ENCODE results near the gene NDUFC2.

- RRBS: 4% methylated on average over 9 of the region's 75 CpGs
These were observed 29.8 kb upstream of the WNT11 start for GRCh38 chr11:76235670-76236924.

DNA sequence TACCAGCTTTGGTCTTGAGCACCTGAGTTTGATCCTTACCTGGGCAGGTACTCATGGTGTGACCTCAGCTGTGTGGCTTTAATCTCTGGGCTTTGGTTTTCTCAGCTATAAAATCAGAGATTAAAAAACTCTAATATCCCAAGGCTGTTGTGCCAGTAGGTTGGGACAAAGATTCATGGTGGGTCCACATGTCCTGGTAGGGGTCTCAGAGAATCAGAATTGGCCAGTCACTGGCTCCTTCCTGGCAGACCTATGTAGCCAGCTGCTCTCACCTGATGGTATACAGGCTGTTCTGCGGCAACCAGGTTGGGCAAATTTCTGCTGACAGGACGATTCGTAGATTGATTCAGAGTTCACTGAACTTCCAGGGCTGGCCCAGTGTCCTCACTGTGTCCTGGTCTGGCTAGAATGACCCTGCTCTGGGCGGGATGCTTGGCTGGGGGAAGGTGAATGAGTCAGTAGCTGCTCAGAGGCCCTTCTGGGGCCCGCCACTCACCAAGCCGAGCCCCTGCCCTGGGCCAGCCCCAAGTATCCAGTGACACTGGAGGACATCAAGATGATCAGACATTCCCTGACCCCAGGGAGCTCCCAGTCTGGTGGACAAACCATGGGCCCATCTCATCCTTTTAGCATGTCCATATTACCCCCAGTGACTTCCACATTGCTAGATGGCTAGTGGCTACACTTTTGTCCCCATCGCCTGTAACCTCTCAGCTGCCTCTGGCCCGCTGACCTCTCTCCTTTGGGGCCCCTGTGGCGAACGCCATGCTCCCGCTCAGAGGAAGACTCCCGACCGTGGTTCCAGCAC lies 62.9 kb upstream of the WNT11 start:
- RRBS: no CpG with 5 or more reads among the region's 13 CpGs

- RRBS: no CpG with 5 or more reads among the region's 10 CpGs
These were observed 59.6 kb downstream of the LRRC32 start for GRCh38 chr11:76610661-76611545.

GRCh38 chr11:76700102-76700838 lies 29.7 kb upstream of the LRRC32 start:
- RRBS: no CpG with 5 or more reads among the region's 14 CpGs

DNA sequence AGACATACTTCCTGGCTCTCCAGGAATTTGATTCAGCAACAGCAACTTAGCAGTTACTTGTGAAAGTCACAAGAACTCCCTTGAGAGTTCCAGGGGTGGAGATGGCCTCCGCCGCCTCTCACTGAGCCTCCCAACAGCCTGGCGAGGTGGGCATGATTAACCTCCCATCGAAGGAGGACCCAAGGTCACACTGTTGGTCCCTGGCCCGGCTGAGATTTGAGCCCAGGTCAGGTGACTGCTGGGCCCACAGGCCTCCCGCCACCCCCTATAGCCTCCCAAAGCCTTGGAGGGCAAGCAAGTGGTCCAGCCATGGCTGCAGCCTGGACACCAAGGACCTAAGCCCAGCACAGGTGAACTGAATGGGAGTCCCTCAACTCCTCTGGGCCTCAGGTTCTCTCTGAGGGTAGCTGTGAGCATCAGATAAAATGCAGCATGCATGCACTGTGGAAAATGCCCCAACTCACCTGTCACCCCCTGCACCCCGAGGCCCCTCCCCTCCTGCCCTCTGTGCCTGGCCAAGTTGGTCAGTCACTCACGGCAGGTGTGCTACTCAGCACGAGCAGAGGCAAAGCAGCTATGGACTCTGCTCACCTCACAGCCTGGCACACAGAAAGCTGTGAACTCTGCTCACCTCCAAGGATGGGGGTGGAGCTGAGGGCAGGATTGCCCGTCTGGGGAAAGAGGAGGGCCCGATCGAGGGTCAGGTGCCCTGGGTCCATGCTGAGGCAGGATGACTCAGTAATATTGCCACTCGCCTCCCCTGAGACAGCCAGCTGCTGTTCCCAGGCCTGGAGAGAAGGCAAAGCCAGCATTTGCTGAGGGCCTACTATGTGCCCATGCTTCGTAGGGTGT lies 13.8 kb upstream of the TSKU start:
- RRBS: no CpG with 5 or more reads among the region's 14 CpGs

DNA sequence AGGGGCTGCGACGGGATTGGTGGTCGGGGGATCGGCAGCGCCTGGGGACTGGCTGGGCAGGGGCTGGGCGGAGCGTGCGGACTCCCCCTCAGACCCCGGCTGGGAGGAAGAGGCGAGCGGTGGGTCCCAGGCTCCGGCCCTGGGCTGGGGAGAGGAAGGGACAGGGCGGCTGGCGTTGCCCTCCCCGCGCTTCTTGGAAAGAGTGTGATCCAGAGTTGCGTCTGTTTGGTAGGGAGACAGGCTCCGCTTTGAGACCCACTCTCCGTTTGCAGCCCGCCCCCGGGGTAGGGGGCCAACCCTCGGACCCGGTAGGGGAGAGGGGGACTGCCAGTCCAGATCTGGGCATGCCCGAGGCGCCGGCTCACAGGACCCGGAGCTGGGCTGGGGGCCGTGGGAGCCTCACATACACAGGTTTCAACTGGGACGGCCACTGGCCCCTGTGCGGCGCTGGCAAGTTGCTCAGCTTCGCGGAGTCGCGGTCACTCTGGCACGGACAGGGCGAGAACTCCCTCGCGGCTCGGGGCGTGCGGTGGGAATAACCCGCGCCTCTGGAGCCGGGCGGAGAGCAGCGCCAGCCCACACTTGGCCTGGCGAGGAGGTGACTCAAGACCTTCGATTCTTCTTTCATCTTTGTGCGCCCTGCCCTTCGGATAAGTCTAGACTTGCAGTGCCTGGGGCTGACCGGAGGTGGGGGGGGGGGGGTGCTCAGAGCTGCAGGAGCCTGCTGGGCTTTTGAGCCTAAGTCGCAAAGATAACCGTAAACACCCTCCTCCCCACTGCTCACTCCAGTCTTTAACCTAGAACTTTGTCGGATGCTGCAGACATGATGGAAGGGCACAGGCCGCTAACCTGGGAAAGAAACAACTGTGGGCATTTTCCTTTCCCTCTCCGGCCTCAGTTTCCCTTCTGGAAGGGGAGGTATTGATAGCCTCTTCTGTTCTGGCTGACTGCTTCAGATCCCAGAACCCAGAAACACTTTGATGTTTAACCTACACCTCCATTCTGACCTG lies 1.2 kb downstream of the TSKU start:
- RRBS: 5% methylated on average over 4 of the region's 57 CpGs

GRCh38 chr11:76938407-76939053 lies 77.8 kb downstream of the ACER3 start:
- RRBS: no CpG with 5 or more reads among the region's 5 CpGs

DNA sequence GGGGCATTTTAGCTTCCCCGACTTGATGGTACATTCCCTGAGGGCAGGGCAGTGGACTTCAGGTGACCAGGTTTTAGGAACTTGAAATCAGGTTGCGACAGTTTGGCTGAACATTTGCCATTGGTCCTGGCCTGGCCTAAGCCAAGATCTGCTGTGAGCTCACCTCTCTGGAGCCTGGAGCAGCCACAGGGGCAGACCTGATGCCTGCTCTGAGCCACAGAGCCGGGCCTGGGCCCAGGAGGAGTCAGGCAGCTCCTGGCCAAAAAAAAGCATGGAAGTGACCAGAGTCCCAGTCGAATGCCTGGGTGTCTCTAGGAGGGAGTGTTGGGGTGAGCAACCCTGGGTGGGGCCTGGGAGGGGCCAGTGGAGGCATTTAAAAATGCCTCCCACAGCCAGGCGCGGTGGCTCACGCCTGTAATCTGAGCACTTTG lies 6.1 kb upstream of the OMP start:
- RRBS: no CpG with 5 or more reads among the region's 7 CpGs

- RRBS: no CpG with 5 or more reads among the region's 1 CpG
These were observed 15.3 kb downstream of the CLNS1A start for GRCh38 chr11:77622255-77622716.

DNA sequence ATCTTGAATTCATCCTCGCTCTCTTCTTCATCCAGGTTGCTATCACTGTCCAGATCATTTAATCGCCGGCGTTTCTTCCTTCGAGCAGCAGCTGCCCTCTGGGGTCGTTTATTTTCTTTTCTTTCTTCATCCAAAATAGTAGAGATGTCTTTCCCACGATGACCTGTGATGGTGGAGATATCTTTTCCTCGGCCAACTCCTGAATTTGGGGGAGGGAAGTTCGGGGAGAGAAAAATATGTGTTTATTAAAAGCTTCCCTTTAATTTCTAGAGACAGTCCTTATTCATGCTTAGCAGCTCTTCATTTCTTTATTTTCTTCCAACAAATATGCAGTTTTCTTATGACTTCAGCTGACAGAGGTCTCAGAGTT lies 39.2 kb upstream of the CLNS1A start:
- RRBS: no CpG with 5 or more reads among the region's 9 CpGs

DNA sequence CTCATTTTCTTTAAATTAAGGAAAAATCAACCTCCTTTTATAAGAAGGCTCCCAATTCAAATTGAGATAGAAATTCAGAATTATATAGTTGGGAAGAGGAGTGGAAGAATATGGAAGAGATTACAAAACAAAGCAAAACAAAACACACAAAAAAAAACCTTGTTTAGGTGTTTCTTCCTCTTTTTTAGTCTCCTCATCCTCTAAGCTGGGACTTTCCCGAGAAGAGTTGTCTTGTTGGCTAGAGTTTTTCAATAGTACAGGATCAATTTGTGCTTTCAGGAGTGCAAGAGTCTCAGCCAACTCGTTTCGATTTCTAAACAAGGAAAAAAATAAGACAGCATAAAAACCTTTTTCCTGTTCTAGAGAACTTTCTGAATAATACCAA lies 87.8 kb upstream of the CLNS1A start:
- RRBS: no CpG with 5 or more reads among the region's 3 CpGs

- RRBS: no CpG with 5 or more reads among the region's 5 CpGs
These were observed 79.8 kb downstream of the RSF1 start for GRCh38 chr11:77740658-77741112.

- RRBS: no CpG with 5 or more reads among the region's 5 CpGs
These were observed 14.0 kb upstream of the KCTD14 start for GRCh38 chr11:78036860-78037625.

DNA sequence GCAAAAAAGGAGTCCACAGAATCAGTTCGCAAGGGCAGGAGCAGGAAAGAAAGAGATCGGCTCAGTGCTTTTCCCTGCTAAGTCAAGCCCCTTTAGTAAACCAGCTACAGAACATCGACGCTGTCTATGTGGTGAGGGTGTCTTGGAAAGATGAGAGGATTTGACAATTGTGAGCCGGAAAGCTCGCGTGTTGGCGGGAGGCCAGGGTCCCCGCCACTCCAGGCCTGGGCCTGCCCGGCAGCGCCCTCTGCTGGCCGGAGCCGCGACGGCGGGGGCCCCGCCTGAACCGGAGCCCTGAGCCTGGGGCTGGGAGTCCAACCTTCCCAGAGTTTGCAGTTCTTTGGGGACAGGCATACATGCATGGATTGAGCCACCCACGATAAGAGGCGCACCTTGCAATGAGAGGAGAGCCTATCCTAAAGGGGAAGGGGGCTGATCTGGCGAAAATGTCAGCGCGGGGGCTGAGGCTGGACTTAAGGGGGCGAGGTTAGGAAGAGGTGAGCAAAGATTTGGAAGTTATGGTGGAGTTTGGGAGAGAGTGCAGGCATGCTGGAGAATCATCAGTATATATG lies 17.4 kb upstream of the THRSP start:
- RRBS: 2% methylated on average over 6 of the region's 24 CpGs

DNA sequence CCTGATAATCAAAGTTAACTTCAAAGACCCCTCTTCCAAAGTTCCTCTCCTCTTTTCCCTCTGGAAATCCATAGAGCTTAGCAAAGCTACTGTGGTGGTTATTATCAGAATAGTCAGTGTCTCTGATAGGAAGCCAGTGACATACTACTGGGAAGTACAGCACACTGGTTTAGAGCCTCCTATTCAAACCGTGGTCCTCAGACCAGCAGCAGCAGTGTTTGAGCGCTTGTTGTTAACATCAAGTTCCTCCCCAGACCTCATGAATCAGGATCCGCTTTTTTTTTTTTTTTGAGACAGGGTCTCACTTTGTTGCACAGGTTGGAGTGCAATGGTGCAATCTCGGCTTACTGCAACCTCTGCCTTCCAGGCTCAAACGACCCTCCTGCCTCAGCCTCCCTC lies 1.2 kb downstream of the NDUFC2 start:
- RRBS: no CpG with 5 or more reads among the region's 5 CpGs

DNA sequence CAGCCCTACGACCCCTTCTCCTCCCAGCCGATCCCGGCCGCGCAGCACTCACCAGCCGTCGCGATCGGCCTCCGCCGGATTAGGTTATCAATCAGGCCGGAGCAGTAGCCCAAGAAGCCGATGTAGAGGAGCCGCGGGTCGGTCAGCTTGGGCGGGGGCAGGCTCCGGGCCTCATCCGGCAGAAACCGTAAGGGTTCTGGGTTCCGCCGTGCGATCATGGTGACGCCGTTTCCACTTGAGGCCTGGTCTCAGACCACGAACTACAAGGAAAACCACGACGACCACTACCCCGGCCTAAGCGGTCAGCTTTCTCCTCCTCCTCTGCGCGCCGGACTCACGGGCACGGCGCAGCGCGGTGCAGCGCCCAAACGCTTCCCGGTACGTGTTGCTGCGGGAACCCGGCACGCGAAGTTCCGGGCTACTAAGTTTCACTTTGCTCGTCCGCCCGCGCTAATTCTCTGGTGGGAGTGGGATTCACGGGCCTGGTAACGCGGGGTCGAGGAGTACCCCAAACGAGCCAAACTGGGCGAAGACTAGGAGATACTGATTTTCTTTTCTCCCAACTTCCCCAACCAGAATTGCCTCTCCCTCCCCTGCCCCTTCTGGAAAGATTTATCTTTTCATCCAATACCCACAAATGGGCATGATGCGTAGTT lies at the start of gene NDUFC2:
Gene NDUFC2 (minus strand): TSS at position 336 of the 656 bp plus-strand sequence.
- RRBS: 1% methylated on average over 34 of the region's 58 CpGs

DNA sequence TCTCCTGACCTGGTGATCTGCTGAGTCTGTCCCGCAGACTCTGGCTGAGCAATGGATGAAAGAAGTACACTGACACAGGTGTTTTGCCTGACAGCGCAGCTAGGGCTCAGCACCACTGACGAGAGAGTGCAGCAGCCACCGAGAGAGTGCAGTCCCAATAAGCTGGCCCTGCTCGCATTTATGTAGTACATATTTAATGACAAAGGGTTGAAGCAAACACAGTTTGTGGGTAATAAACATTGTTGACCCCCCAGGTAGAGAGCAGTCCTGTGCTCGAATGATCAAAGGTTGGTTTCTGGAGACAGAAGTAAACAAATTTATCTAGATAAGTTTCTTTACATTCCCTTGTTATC lies 10.8 kb upstream of the NDUFC2 start:
- RRBS: no CpG with 5 or more reads among the region's 6 CpGs

- RRBS: no CpG with 5 or more reads among the region's 23 CpGs
These were observed 19.5 kb downstream of the KCTD21 start for GRCh38 chr11:78168532-78169740.

DNA sequence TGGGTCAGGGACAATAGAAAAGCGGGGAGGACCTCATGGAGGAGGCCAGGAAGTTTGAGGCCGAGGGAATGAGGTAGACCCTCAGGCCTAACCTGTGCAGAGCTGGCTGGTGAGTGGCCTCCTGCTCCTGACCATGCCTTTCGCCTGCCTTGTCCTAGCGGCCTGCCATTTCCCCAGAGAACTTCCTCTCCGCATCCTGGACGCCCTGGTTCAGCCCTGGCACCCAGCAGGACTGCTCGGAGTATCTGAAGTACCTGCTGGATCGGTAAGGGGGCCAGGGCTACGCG lies 19.9 kb downstream of the USP35 start:
- RRBS: no CpG with 5 or more reads among the region's 10 CpGs

DNA sequence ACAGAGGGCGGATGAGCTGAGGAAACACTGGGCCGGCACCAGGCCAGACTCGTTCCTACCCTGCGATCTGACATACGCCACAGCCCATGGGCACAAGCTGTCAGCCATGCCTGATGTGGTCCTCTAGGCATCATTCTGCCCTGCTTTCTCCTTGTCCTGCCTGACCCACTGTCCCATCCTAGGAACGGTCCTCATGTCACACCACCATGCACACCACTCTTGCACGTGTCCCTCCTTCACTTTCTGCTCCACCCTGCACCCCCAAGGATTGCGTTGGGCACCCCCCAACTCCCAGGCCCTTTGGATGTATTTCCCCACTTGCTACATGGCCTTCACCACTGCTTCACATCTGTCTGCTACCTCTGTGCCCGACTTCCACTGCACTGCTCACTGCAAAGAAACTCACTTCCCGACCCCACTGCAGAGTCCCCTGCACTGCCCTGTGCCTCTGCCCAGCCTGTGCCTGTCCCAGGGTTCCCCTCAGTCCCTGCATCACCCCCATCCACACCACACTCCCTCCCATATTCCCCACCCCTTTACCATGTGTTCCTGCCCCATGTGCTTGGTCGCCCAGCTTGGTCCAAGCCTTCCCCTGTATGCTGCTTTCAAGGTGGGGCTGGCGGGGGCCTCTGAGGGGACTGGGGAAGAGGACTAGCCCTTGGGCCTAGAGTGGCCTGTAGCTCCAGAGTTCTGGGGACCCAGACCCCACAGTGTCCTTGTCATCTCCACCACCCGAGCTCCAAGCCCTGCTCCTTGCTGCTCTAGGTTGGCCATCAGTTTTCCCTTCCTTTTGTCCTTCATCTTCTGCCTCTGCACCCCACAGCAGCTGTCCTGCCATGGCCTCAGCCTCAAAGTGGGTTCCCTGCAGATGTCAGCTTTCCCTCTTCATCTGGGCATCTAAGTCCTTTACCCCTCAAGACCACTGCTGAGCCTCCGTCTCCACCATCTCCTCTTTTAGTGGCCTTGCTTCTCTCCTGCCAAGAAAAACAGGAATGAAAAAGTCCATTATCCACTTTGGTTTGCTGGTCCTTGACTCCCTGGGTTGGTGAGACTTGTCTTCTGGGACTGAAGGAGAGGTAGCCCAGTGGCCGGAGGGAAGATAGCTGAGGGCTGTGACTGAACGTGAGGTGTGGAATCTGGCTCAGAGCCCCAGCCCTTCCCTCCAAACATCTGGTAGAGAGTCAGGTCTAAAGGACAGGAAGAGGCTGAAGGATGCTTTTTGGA lies 29.5 kb downstream of the USP35 start:
- RRBS: no CpG with 5 or more reads among the region's 16 CpGs

All from AG04449 (cell line).